SK-N-DZ (cell line): ENCODE results near the genes TRPM2, KRTAP10-2 and KRTAP10-8.

DNA sequence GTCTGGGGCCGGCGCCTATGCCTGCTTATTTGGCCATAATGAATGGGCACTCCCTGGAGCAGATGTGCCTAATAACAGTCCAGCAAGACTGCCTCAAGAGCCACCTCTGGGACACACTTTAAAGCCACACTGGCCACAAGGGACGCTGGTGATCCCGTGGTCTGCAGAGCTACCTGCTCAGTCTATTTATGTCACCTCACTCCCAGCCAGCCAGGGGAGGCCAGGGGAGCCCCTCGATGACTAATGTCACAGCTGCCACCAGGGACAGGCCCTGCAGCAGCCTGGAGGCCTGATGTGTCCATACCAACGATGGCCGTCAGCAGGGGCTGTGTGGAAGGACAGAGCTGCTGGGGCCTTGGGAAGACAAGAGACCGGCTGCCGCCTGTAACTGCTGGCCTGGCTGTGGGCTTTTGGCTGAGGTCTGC is 71.1 kb downstream of the SIK1 start:
RAMPAGE:
- cytosol, long total RNA: no peak
- nucleus, long total RNA: no peak

GRCh38 chr21:43758081-43758642 is 17.9 kb downstream of the CSTB start:
RAMPAGE:
- cytosol, long total RNA: no peak
- nucleus, long total RNA: no peak

DNA sequence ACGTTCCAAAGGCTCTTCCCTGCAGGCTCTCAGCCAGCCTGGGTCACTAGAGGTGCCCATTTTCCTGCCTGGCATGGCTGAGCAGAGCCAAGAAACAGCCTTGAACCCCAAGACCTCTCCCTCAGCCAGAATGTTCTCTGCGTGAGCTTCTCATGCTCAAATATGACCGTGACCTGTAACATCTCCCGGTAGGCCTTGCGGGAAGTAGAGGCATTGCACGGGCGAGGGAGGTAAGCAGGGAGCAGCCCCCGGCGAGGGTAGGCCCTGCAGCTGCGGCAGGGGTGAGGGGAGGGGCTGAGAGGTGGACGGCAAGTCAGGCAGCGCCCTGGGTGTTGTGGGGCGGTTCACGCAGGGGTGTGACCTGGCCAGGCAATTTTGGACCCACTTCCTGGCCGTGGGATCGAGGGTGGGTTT is 20.0 kb downstream of the RRP1 start:
RAMPAGE:
- cytosol, long total RNA: no peak
- nucleus, long total RNA: no peak

RAMPAGE:
- cytosol, long total RNA: no peak
- nucleus, long total RNA: no peak
These were observed 37.7 kb downstream of the RRP1 start for GRCh38 chr21:43826992-43827617.

RAMPAGE:
- cytosol, long total RNA: no peak
- nucleus, long total RNA: no peak
These were observed 52.5 kb downstream of the AGPAT3 start for GRCh38 chr21:43917674-43917859.

GRCh38 chr21:43978031-43978403 is 34.1 kb upstream of the TRAPPC10 start:
RAMPAGE:
- cytosol, long total RNA: no peak
- nucleus, long total RNA: no peak

RAMPAGE:
- cytosol, long total RNA: no peak
- nucleus, long total RNA: no peak
These were observed 5.4 kb upstream of the TRAPPC10 start for GRCh38 chr21:44006769-44007083.

RAMPAGE:
- cytosol, long total RNA: no peak
- nucleus, long total RNA: no peak
These were observed 448 bp downstream of the TRAPPC10 start for GRCh38 chr21:44012590-44012924.

RAMPAGE:
- cytosol, long total RNA: no peak
- nucleus, long total RNA: no peak
These were observed 21.4 kb downstream of the TRAPPC10 start for GRCh38 chr21:44033163-44034182.

GRCh38 chr21:44036199-44037229 is 24.4 kb downstream of the TRAPPC10 start:
RAMPAGE:
- cytosol, long total RNA: no peak
- nucleus, long total RNA: no peak

GRCh38 chr21:44052251-44052975 is 40.3 kb downstream of the TRAPPC10 start:
RAMPAGE:
- cytosol, long total RNA: no peak
- nucleus, long total RNA: no peak

RAMPAGE:
- cytosol, long total RNA: no peak
- nucleus, long total RNA: no peak
These were observed 44.0 kb upstream of the PWP2 start for GRCh38 chr21:44062909-44063934.

DNA sequence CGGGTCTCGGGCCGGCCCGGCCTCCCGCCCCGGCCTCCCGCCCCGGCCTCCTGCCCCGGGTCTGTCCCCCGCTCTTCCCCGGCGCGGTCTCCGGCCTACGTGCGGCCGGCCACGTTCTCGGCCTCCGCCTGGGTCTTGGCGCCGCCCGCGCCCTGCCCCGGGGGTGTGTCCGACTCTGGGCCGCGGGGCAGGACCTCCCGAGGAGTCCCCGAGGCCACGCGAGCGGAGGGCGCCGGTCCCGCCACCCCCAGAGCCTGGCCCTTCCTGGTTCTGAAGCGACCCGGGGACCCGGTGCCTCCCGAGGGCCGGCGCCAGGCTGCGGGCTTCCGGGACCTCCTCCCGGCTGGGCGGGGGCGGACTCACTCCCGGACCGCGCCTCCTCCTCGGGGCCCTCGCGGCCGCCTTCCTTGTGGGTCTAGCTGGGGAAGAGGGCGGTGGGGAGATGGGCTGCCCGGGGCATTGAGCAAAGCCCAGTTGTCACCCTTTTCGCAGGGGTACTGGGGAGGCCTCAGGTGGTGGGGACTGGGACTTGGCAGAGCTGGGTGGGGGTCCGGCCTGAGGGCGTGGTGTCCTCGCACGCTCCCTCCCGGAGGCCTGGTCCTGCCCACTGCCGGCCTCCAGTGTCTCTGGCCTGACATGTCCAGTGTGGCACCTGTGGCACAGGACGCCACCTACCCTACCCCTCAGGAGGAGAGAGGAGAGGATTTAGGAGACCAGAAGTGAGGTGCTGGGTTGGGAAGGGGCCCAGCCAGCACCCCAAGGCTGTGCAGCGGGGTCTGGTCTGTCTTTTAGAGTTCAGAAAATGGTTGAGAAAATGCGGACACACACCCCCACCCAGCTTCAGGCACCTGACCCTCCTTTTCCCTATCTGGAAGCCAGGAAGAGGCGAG is 673 bp downstream of the PFKL start:
RAMPAGE:
- cytosol, long total RNA: no peak
- nucleus, long total RNA: no peak

DNA sequence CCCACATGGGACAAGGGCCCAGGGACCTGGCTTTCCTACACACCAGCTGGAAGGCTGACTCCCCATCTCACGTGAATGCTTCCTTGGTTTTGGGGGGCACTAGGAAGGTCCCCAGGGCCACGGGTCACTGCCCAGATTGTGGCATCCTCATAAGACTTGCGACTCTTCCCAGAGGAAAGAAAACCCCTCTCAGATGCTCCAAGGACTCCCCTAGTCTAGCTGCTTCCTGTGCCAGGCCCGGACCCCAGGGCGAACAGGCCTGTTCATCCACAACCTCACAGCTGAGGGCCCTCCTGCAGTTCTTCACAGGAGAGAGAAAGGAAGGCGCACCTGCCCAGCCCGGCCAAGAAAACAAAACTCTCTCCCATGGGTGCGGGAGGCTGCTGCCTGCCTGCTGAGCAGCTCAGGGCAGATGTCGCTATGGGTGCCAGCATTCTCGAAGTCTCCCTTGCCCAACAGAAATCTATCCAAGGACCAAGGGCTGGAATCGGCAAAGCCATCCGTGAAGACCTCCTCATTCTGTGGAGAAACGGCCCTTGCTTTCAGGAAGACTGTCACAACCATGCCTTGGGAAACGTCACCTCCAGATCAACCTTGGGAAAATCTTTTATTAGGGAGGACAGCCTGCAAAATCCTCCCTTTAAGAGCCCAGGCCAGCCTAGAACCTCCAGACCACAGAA is 9.7 kb downstream of the CFAP410 start:
RAMPAGE:
- cytosol, long total RNA: no peak
- nucleus, long total RNA: no peak

DNA sequence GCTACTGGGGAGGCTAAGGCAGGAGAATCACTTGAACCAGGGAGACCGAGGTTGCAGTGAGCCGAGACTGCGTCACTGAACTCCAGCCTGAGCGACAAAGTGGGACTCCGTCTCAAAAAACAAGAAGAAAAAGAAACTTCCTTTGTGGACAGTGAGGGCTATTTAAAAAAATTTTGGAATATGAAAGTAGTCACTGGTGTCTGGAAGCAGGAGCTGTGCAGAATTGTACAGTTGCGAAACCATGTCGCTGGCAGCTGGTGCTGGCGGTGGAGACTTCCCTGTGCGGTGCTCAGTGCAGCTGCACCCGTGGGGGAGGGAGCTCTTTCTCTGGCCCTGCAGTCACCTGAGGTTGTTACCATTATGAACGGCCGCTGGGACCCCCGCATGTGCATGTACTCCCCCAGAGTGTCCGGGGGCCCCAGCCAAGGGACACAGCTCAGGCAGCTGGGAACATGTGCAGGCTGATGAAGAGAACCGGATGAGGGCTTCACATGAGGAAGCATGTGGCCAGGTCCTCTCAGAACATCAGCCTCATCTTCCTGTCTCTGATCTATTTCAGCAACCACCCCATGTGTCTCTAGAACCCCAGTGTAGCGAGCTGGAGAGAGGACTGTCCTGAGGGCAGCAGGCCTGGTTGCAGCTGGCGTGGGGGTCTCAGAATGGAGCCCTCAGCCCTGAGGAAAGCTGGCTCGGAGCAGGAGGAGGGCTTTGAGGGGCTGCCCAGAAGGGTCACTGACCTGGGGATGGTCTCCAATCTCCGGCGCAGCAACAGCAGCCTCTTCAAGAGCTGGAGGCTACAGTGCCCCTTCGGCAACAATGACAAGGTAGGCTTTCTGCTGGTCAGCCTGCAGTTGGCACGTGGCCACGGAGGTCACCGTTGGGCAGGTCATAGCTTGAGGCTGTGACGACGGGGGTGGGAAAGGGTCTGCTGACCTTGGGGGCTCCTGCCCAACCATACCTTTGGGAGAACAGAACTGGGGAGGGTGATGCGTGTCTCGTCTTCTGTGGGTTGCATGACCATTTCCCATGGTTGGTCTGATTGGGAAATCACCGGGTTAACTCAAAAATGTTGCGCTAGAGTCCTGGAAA is at the start of gene TRPM2:
Gene TRPM2, plus strand, starts transcription at position 580 of the 1,089 bp plus-strand sequence.
RAMPAGE:
- cytosol, long total RNA: no peak
- nucleus, long total RNA: no peak

GRCh38 chr21:44551350-44551683 is at the start of gene KRTAP10-2:
KRTAP10-2 (minus strand) TSS chr21:44551505.
RAMPAGE:
- cytosol, long total RNA: no peak
- nucleus, long total RNA: no peak

DNA sequence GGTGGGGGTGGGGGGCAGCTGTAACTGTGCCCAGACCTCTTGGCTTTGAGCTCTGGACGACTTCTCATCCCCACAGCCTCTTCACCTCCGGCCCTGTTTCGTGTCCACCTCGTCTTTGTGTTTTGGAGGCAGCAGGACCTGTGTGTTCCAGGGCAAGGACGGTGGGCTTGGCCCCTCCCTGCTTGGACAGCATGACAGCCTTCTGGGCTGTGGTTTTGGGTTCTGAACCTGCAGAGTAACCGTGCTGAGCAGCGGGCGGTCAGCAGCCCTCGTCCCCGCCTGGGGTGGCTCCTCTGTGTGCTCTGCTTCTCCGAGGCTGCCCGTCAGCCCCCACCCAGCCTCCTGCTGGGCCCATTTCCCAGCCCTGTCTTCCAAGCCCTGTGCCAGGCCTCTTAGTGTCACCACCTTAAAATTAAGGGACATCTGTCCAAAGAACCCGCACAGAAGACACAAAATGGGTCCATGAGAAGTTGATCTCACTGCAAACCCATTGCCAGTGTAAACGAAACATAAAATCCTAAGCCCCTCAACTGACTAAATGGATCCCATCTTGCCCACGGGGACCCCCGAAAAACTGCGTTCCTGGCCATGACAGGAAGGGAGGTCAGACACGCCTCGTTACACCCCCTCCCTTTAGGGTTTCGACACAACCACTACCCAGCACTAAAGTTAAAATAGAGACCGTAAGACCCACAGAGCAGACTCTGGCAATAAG is 828 bp upstream of the KRTAP10-6 start:
RAMPAGE:
- cytosol, long total RNA: no peak
- nucleus, long total RNA: no peak

RAMPAGE:
- cytosol, long total RNA: no peak
- nucleus, long total RNA: no peak
These were observed at the start of gene KRTAP10-8 for GRCh38 chr21:44611952-44612347. KRTAP10-8 (plus strand) TSS chr21:44612079.

DNA sequence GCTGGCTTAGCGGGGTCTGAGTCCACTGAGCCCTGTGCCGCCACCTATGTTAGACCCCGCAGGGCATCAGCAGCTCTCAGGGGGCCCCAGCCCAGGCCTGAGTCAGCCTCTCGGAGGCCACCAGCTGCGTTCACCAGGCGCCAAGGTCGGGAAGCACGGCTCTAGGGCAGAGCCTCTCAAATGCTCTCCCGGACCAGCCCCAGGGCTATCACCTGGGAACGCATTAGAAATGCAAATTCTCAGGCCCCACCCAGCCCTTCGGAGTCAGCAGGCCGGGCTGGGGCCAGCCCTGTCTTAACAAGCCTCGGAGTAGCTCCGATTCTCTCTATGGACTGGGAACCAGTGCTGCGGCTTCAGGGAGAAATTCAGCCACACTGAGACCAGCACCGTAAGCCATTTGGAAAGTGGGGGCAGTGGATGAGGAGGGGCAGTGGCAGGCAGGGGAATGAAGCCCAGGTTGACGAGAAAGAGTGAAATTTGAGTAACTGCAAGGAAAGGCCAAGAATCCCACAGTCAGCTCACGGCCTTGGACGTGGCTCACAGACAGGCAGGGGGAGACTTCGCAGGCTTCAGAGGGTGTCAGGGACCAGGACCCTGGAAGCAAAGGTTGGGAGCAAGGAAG is 37.4 kb upstream of the TSPEAR start:
RAMPAGE:
- cytosol, long total RNA: no peak
- nucleus, long total RNA: no peak

GRCh38 chr21:44773544-44774292 is 27.9 kb downstream of the UBE2G2 start:
RAMPAGE:
- cytosol, long total RNA: no peak
- nucleus, long total RNA: no peak